HTR-8/SVneo (cell line): Measurements from ENCODE around the genes HRK and VSIG10.

DNA sequence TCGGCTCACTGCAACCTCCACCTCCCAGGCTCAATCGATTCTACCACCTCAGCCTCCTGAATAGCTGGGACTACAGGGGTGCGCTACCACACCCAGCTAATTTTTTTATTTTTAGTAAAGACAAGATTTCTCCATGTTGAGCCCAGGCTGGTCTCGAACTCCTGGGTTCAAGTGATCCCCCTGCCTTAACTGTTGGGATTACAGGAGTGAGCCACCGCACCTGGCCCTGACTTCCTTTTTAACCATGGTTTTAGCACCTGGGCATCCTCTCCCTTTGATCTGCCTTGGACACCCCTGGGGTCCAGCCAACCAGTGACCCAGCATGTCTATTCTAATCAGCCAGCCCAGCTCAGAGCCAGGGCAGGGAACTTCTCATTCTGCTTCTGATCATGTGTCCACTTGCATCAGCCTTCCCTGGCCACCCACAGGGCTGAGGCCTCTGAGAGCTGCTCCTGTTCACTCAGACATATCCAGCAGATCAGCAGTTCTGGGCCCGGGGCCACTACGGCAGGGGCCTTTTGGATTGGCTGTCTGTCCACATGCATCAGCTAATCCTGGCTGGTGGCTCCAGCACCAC, 118.0 kb upstream of the MAP1LC3B2 start:
- RRBS, result no CpG with 5 or more reads among the region's 7 CpGs

GRCh38 chr12:116533553-116534358, 25.4 kb upstream of the MAP1LC3B2 start:
- RRBS, result no CpG with 5 or more reads among the region's 24 CpGs

- RRBS, result no CpG with 5 or more reads among the region's 4 CpGs
Measured at GRCh38 chr12:116539139-116539658, 20.0 kb upstream of the MAP1LC3B2 start.

DNA sequence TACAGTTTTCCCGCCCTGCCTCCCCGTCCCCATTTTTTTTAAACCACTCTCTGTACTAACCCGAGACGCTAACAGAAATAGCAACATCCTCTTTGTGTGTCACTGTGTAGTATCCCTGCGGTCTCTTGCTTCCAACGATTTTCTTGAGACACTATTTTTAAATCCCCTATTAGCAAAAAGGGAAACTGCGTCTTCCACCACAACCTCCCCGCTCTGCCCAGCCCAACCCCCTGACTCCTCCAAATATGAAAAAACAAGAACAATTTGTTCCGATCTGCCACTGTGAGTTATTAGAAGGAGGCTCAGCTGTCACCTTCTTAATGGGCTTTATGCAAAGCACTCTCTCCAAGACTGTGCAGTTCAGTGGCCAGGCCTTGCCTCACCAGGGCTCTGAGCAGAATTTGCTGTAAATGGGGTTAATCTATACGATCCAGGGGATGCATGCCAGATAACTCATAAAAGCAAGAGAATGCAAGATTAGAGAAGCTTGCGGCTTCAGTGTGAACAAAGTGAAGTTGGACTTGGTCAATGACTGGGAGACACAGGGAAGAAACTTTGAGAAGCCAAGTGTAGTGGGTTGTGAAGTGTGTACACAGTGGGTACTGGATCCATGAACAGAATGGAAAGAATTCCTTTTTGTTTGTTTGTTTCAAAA, 76.4 kb downstream of the MAP1LC3B2 start:
- RRBS, result no CpG with 5 or more reads among the region's 11 CpGs

GRCh38 chr12:116736061-116736772, 1.7 kb downstream of the SPRING1 start:
- RRBS, result no CpG with 5 or more reads among the region's 8 CpGs

GRCh38 chr12:116818002-116818834, 63.0 kb downstream of the HRK start:
- RRBS, result no CpG with 5 or more reads among the region's 17 CpGs

DNA sequence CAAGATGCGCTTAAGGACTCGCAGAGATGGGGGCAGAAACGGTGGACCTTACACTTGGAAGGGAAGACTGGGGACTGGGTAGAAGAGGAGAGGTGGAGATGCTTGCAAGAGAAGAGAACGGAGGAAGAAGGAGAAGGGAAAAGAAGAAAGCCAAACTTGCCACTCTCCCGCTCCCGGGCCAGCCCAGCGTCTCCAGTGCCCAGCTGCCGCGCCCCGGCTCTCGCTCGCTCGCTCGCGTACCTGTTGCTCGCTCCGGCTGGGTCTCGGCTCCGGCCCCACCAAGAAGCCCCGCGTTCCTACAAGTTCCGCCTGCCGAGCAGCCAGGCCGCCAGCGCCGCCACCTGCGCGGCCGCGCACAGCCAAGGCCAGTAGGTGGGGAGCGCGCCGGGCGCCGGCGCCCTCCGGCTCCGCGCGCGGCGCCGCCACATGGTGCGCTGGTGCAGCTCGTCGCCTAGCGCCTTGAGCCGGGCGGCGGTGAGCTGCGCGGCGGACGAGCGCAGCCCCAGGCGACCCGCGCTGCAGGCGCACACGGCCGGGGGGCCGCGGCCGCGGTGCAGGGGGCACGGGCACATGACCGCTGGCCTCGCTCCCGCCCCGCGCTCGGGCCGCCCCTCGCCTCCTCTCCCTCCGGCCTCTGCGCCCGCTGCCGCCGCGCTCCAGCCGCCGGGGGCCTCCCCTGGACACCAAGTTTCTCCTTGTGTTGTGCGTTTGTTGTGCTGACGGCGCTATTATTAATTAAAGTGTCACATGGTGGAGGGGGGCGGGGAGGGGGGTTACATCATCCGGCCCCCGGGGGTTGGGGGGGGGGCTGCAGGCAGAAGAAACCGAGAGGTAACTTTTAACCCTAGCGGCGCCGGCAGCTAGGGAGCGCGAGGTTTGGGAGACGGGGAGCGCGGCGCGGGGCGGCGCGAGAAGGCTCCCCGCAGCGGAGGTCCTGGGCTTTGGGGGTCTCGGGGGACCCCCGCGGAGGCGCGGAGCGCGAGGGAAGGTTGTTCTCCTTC, at the start of gene HRK:
TSS of gene HRK (minus strand) at position 706 of the 1,001 bp plus-strand sequence.
- RRBS, result 2% methylated on average over 62 of the region's 111 CpGs

DNA sequence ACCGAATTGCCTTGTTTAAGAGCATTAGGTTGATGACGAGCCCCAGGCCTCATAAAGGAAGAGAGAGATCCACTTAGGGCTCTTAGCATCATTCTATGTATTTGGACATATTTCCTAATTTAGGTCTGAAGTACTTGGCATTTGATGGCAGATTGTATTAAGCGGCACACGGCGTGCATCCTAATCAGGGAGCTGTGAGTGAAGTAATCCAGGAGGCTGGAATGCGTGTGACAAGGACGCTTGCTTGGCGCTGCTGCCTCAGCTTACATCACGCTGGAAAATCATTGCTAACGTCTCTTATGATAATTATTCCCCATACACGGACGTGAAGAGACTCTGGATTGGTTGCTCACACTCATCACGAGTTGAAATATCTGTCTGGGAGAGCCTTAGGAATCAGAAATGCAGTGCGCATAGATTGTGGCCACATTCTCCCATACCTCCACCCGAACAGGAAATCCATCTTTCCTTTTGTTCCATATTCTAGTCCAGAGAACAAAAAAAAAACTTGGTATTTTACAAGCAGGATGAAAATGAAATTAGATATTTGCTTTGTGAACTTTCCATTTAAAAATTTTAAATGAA, 85.4 kb downstream of the FBXW8 start:
- RRBS, result no CpG with 5 or more reads among the region's 15 CpGs

GRCh38 chr12:117028473-117029211, 70.6 kb downstream of the TESC start:
- RRBS, result no CpG with 5 or more reads among the region's 11 CpGs

DNA sequence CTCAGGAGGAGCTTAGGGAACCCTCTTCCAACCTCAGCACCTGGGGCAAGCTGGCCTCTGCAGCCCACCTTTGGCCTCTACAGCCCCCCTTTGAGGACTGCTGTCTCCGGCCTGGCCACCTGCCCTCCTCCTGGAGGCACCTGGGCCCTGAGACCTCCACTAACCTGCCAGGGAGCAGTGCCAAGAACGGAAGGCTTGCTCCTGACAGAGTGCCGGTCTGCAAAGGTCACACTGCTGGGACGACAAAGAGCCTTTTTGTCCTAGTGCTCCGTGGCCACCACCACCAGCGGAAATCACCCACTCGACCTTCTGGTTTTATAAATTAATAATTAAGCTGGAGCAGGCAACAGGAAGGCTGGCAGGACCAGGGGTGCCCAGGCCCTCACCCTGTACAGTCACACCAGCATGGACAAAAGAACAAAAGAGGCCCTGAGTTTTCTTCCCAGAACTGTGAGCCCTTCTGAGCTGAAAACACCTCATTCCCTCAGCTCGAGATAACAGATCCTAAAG, 8.3 kb downstream of the TESC start:
- RRBS, result 32% methylated on average over 3 of the region's 8 CpGs

GRCh38 chr12:117139251-117139733, 40.1 kb upstream of the TESC start:
- RRBS, result no CpG with 5 or more reads among the region's 5 CpGs

- RRBS, result no CpG with 5 or more reads among the region's 4 CpGs
Measured at GRCh38 chr12:117169398-117170081, 20.7 kb downstream of the FBXO21 start.

- RRBS, result 11% methylated on average over 3 of the region's 24 CpGs
Measured at GRCh38 chr12:117188654-117189633, 1.3 kb downstream of the FBXO21 start.

- RRBS, result no CpG with 5 or more reads among the region's 6 CpGs
Measured at GRCh38 chr12:117674290-117674910, 294.4 kb downstream of the KSR2 start.

DNA sequence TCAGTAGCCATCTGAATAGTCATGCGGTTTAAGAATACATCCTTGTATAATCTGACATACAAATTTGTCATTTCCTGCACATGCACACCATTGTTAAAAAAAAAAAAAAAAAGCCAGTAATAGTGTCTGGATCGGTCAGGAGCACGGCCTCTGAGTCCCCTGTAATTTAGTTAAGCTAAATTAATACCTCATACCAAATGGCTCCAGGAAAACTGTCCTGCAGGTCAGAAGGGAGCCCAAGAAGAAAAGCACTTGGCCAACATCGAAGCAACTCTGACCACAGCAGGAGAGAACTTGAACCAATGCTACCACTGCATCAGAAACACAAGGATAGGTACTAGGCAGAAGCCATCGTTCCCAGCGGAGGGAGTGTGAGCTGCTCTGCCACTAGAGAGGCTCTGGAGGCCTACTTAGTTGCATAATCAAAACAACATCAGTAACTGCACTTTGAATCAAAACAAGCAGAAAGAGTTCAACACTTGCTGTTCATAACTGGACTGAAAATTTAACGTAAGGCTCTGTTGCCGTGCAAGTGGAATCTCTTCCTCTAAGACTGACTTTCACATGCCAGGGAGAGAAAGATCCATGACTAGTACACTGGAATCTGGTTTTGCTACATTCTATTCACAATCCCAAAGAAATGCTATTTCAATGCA, 17.1 kb downstream of the RFC5 start:
- RRBS, result no CpG with 5 or more reads among the region's 8 CpGs

DNA sequence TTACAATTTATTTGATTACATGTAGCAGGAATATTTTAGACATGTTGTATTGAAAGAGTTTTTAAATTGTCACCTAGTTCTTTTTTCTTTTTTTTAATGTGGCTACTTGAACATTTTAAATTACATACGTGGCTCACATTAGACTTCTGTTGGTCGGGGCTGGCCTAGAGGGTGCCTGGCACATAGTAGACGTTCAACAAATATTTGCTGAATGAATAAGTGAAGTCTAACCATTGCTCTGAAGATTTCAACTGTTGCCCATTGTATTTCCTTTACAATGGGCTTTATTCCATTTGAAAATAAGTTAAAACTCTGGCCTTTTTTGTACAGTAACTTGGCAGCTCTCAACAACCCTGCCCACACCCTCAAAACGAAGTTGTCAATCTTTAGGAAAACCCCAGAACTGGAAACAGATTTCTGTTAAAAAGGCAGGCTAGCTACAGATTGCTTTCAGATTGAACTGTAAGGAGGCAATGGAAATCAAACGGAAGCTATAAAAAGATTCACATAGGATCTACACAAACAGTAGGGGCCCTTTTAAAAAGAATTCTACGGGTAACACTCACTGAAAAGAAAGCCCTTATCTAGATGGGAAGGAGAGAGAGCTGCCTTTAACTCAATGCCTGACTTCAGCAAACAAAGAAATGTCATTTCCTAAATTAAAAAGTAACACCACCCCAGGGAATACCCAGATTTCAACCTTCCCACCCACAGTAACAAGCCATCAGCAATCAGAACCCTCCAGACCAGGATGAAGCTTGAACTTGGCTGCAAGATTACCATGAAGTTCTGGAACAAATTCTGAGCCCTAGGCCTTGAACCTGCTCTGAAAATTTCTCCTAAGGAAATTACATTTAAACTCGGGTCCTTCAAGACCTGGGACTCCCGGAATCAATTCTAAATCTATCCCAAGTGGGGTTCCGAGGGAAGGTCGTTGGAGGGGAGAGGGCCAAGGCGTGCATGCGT, 1.5 kb downstream of the WSB2 start:
- RRBS, result no CpG with 5 or more reads among the region's 12 CpGs

GRCh38 chr12:118098071-118098669, 5.6 kb downstream of the VSIG10 start:
- RRBS, result no CpG with 5 or more reads among the region's 9 CpGs

DNA sequence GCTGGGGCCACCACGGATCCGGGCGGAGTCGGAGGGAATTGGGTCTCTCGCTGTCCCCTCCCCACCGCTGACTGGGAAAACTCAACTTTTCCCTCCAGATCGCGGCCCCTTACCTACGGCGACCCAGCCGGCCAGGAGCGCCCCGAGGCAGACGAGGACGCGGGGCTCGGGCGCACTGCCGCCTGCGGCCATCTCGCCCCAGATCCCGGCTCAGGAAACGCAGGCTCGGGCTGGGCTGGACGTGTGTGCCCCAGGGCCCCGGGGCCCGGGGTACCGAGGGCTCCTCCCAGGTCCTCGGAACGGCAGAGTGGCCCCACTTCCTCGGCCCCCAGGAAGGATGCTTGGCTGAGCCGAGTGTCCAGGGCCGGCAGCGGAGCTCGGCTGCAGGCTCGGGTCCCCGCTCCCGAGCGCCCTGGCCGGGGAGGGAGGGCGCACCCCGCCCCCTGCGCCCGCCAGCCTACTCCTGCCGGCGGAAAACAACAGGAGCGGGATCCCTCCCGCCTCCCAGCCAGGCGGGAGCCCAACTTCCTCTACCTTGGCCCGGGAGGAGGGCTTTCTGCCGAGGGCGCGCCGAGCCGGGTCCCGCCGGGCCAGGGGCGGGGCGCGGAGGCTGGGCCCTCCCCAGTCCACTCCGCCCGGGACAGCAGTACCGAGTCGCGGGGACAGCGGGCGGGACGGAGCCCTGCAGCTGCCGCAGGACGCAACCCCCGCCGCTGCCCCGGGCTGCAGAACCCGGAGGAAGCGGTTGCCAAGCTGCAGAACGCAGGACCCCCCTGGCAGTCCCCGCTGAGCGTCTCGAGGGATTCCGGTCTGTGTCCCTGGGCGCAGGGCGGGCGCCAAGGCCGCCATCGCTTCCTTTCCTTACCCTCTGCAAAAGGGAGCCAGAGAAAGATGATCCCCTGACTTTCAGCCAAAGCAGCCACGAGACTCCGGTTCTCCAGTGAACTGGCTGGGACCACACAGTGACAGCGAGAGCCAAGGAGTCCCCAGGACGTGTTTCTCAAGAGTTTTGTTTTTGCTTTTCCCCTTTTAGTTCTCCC, at the start of gene VSIG10:
TSS of gene VSIG10 (minus strand) at position 532 of the 1,040 bp plus-strand sequence.
- RRBS, result 1% methylated on average over 70 of the region's 89 CpGs

DNA sequence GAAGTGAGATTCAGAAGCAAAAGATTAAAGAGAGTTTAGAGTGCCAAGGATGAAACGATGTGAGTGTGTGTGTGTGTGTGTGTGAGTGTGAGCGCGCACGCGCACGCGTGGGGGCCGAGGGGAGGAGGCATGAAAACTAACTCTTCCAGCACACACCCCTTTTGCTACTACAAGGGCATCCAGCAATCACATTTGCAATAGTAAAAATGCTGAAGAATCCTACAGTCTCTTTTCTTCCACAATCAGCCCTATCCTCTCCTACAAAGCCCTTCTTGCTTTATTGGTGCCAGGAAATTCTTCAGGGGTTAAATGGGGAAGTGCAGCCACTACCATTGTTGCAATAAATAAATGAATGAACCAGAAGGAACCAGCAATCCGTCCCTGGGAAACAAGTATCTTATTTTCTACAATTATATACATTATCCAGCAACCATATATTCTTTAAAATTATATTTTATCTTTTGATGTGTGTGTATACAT, 53.0 kb downstream of the PEBP1 start:
- RRBS, result no CpG with 5 or more reads among the region's 9 CpGs

- RRBS, result no CpG with 5 or more reads among the region's 15 CpGs
Measured at GRCh38 chr12:118189546-118190250, 53.8 kb downstream of the PEBP1 start.